Subcutaneous preadipocyte (primary cell): ENCODE measurements around the genes EPHA3, OR5K3 and OR5K1.

- CAGE, long polyA plus RNA: no peak
These were observed 163 bp downstream of the ROBO2 start for GRCh38 chr3:77040216-77040308.

GRCh38 chr3:77617577-77617958 is 577.7 kb downstream of the ROBO2 start:
- CAGE, long polyA plus RNA: no peak

DNA sequence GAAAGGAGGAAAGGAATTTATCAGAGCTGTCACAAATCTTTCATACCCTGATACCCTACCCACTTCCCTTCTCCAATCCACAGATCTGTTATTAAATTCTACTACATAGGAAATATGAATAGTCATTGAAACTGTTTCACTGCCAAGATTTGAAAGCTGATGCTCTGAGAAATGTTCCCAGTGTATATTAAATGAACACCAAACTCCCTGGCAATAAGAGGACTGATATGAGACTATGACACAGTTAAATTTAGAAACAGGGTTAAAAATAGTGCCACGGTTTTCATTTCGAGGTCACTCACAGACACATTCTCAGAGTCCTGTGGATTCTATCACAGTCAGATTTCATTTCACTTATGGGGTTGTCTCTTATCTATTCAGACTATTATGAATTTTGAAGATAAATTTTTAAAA is 27.2 kb upstream of the GBE1 start:
- CAGE, long polyA plus RNA: no peak

GRCh38 chr3:81790074-81790337 is 28.6 kb upstream of the GBE1 start:
- CAGE, long polyA plus RNA: no peak

DNA sequence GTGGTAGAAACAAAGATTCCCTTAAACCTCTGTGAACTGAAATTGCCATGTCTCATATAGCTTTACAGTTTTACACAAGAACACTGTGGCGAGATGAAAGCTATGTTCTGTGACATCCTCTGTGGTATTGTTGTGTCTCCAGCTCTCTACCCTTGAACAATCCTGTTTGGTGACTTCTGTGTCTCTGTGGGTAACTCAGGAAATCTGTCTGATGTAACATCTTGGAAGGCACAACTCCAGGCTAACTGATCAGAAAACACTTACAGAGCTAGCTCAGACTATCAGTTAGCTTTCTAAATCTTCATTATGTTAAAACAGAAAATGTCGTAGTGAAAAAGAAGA is 318.8 kb upstream of the GBE1 start:
- CAGE, long polyA plus RNA: no peak

DNA sequence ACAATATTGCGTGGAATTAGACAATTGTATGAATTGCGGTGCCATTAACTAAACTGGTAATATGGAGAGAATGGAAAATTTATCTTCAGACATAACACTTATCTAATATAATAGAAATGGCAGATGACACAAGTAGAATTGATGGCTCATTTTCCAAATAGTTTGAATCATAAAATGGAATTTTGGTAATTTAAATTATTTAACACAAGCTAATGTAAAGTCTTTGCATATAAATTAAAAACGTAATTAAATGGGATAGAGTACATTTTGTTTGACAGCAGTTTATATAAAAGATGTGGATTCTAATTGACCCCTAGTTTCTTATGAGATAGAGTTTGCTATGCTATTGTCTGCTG is 716.1 kb upstream of the CADM2 start:
- CAGE, long polyA plus RNA: no peak

DNA sequence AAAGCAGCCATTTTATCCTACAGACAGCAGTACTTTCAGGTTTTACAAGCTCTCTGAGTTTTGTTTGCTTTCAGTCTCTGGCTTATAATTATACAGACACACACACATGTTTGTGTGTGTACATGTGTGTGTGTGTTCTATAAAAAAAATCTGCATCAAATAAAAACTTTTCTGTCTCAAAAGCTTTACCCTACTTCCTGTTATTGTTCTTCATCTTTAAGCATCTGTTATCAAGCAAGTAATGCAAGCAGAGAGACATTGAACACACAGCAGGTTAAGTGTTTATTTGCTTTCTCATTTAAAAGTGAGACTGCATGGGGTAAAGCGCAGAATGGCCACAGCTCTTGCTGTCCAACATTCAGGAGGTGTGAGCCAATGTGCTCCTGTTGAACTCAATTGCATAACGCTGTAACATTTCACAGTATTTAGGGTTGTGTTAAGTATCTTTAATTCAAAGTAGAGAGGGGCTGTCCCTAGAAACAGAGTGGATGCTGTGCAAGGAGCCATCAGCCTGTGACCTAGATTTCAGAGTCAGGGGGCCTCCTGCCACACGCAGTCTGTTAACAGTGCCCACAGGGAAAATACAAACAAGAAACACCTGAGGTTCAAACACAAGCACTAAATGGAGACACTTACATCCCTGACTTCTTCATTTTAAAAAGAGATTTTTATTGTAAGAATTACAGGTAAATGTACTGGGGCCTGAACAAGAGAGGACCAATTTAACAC is 815.3 kb downstream of the VGLL3 start:
- CAGE, long polyA plus RNA: no peak

DNA sequence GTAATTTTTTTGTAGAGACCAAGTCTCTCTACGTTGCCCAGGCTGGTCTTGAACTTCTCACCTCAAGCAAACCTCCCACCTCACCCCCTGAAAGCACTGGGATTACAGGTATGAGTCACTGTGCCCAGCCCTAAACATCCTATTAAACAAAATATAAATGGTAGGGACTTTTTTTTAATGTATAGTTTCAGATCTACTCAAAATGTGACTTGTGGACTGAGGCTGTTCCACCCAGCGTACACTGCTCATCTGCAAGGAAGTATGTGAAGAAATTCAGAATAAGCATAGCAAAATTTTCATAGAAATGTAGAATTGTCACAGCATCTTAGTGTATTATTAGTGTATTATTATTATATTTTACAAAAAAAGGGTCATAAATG is 522.5 kb downstream of the VGLL3 start:
- CAGE, long polyA plus RNA: no peak

DNA sequence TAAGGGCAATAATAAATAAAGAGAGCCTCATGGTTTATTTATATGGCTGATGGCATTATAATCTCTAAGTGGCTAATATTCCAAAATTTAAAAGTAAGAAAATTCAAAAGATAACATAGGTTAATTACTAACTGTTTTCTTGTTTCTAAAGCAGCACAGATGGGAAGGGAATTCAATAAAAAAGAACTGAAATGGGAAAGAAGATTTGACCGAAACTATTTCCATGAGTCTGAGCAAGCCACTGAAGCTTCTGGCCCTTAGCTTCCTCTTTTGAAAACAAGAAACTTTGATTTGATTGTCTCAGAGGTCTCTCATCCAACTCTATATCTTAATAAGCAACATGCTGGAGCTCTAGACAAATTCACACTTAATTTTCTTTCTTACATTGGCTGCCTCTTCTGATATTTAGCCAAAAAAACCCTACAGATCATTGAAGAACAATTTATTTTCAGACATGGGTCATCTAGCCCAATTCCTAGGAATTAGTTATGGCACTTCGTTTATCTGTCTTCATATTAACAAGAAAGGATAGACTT is 6.1 kb downstream of the VGLL3 start:
- CAGE, long polyA plus RNA: no peak

GRCh38 chr3:88138737-88139792 is 10.7 kb upstream of the C3orf38 start:
- CAGE, long polyA plus RNA: no peak

- CAGE, long polyA plus RNA: no peak
These were observed at the start of gene EPHA3 for GRCh38 chr3:89107179-89108028. Gene EPHA3 (plus strand): TSS chr3:89107621.

DNA sequence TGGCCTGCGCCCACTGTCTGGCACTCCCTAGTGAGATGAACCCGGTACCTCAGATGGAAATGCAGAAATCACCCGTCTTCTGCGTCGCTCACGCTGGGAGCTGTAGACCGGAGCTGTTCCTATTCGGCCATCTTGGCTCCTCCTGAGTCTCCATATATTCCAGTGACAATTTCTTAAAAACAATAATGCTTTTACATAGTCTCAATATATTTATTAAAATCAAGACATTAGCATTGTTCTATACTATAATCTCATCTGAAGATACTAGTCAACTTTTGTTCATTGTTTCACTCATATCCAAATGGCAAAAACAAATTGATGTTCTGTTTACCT is 244.0 kb downstream of the EPHA3 start:
- CAGE, long polyA plus RNA: no peak

DNA sequence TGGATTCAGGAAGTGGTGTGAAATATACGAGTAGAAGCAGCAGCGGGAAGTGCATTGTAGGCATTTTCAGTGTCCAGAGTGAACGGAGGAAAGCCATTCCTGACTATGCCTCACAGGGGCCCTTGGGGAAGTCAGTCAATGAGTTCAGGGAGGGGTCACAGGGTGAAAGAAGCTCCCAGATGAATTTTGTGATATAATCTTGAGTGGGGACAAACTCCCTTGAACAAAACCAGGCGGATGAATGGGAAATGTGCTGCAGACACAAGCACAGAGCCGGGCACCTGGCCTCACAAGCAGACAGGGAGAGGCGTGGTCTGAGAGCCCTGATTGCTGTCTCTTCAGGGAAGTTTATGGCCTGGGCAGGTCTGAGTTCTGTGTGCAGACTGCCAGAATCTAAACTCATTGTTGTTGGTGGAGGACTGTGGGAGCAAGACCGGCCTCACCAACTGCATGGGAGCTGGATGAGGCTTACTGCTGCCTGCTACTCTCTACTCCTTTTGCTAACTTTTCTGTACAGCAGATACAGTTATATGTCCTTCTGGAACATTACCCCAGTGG is 591.8 kb downstream of the EPHA3 start:
- CAGE, long polyA plus RNA: no peak

DNA sequence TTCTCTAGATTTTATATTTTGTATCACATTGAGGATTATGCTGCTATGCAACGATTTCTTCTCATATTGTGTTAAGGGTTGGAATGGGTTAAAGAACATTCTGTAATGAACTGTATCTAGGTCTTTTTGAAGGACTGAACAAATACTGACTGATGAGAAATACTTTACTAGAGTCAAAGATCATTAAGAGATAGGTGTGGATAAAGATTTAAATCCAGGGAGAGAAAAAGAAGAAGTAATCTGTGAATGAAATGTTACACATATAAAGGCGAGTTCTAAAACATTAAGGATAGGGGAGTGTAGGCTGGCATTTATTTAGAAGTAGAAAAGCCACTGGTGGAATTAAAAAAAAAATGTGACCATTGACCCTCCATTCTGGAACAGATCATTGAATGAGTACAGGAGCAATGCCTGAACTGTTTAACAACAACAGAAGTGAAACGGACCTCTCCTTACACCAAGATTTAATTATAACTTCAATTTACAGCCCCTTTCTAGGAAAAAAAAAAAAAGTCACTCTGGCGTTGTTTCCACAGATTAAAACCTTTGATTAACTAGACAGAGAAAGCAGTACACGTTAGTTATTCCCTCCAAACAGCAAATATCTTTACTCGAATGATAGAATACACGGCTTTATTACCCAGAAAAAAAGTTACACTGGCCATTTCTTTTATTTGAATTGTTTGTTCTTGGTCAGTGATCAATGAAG is 39.1 kb downstream of the PROS1 start:
- CAGE, long polyA plus RNA: no peak

DNA sequence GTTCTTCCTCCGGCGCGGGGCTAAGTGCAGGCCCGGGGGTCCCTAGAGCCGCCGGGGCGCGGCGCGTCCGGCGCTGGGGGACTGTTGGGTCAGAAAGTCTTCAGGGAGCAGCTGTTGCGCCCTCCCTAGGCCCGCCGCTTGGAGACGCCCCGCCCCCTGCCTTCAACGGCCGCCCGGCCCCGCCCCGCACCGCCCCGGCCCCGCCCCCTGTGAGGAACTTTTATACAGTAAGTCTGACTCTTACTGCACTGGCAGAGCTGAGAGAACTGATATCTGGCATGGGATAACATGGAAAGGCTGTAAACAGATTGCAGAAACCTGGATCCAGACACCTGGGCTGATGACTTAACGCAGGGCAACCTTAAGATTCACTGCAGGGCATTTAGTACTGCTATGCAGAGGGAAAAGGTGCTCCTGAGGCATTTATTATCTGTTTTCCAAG is 283.0 kb upstream of the ARL6 start:
- CAGE, long polyA plus RNA: no peak

GRCh38 chr3:97823104-97823854 is 1.5 kb downstream of the CRYBG3 start:
- CAGE, long polyA plus RNA: no peak

DNA sequence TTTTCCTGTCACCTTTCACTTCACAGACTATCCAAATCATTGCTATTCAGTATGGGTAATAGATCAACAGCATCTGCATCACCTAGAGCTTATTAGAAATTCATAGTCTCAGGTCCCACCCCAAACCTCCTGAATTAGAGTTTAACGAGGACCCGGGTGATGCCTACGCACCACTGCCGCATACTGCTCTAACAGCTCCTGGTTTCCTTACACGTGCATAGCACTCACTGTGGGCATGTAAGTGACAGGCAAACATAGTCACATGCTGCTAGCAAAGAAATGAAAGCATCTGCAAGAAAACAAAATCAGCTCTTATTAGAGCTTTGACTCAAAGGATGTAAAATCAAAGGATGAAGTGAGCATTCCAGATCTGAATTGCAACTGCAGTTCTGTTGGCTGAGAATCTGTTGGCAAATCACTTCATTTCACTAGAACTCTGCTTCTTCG is 19.0 kb upstream of the RIOX2 start:
- CAGE, long polyA plus RNA: no peak

DNA sequence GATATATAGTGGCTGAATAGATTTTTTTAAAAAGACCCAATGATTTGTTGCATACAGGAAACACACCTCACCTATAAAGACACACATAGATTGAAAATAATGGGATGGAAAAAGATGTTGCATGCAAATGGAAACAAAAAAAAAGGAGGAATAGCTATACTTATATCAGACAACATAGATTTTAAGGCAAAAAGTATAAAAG is 17.1 kb downstream of the OR5H2 start:
- CAGE, long polyA plus RNA: no peak

- CAGE, long polyA plus RNA: no peak
These were observed at the start of gene OR5K3 for GRCh38 chr3:98390235-98390888. Gene OR5K3 (plus strand): TSS chr3:98390666.

DNA sequence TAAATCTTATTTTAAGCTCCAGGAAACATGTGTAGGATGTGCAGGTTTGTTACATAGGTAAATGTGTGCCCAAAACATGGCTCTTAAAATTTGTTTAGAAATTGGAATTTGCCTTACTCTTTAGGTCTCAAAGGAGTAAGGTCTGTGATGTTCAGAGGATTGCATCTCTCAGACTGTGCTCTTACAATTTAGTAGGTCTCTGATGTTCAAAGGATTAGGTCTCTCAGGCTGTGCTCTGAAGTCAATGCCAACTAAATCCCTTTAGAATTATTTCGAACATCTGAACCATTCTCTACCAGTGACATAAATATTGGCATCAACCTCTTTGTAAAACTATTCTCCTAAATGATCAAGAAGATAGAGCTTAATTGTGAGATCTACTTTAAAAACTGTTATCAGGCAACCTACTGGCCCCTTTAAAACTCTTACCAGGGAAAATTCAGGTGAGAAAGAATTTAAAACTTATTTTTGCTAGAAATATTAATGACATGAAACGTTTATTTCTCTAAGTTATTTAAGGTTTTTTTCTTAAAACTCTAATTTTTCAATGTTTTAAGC is at the start of gene OR5K1:
Gene OR5K1, plus strand, starts transcription at position 337 of the 558 bp plus-strand sequence.
- CAGE, long polyA plus RNA: no peak